Bronchial lymph node (tissue), 1 donor: ENCODE data around the genes HTR7 and PPP1R3C.

GRCh38 chr10:90857459-90858494, at the start of gene HTR7:
HTR7 (minus strand) TSS chr10:90858039.
- PRO-cap: unidirectional peak, minus-strand start at chr10:90858088; unidirectional peak, minus-strand start at chr10:90858326

DNA sequence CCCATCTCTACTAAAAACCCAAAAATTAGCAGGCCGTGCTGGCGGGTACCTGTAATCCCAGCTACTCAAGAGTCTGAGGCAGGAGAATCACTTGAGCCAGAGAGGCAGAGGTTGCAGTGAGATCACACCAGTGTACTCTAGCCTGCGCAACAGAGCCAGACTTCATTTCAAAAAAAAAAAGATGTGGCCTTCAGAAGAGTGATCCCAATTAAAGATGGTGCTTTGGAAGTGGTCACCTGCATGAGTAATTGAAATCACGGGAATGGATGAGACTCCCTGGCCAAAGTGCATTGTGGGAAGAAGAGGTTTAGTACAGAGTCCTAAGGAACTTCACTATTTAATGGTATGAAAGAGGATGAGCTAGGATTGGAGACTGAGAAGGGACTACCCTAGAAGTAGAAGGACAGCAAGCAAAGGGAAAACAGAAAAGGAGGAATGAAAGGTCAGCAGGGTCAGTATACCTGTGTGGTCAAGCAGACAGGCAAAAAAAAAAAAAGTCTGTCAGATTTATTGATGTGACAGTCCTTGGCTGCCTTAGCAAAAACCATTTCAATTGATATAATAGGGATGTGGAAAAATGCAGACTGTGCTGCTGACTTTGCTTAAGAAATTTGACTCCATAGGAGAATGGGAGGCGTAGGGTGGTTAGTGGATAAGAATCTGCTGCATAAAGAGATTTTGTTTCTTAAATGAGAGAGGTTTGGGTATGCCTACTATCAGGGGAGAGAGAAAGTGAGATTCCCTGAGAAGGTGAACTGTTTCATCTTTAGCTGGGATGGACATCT, 5.6 kb downstream of the RPP30 start:
- PRO-cap: no peak

GRCh38 chr10:90915179-90916177, 5.4 kb downstream of the ANKRD1 start:
- PRO-cap: no peak

GRCh38 chr10:90983824-90984470, 63.1 kb upstream of the ANKRD1 start:
- PRO-cap: no peak

DNA sequence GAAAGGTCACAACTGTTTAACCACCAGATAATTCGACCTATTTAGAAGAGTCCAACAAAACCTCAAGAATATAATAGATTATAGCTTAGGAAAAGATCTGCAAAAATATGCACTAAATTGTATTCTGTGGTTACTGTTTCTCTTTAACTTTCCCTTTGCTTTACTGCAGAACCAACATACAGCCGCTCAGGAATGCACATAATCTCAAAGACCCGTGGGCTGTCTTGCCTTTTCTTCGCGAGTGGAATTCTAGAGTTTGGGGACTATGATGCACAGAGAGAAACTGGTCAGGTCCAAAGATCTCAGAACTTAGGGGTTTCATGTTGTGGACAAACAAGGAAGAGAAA, 75.0 kb downstream of the PCGF5 start:
- PRO-cap: no peak

DNA sequence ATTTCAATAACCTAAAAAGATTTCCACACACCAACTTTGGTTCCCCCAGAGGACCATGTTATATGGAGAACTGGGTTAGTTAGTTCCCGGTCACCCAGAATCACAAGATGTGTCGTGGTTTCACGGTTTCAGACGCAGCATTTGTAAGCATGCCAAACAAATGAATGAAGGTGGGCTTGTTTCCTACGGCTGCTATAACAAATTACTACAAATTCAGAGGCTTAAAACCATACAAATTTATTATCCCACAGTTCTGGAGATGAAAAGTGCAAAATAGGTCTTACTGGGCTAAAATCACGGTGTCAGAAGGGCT, 106.2 kb downstream of the PPP1R3C start:
- PRO-cap: unidirectional peak, plus-strand start at position 78 of the sequence

DNA sequence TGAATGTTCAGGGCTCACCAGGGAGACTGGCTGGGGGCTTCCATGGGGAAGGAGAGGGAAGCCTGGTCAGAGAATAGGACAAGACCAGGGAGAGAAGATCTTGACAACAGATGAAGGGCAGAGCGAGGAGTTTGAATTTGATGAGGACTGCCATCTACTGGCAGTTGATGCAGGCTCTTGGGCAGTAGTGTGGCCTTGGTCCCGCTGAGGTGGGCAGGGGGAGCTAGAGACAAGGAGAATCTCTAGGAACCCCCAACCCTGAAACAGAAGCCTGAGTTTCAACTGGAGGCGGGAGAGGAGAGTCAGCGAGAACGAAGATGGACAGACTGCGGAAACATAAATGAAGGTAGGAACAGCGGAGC, 81.0 kb downstream of the PPP1R3C start:
- PRO-cap: no peak

- PRO-cap: no peak
These were observed 76.3 kb downstream of the PPP1R3C start for GRCh38 chr10:91556554-91556915.

GRCh38 chr10:91563930-91564345, 68.9 kb downstream of the PPP1R3C start:
- PRO-cap: no peak

DNA sequence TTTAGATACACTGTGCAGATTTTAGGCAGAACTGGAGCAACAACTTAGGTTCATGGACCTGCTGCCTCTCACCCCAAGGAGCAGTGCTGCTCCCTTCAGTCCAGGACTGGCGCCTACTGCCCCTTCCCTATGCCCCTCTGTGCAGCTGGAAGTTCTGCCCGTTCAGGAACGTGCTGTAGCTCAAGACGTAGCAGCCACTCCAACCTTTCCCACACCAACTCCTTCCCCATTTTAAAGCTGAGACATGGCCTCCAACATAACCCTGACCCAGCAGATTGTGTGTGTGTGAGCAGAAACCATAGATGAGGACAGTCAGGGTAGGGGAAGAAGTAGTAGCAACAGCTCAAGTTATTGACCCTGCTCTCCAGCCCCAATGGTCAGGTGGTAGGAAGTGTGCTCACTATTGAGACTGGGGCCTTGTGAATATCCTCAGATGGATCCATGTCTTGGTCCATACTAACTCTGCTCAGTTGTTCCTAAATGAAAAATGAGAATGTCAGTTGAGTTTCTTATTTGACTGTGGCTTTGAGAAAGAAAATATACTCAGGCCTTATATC, 4.9 kb downstream of the PPP1R3C start:
- PRO-cap: no peak

DNA sequence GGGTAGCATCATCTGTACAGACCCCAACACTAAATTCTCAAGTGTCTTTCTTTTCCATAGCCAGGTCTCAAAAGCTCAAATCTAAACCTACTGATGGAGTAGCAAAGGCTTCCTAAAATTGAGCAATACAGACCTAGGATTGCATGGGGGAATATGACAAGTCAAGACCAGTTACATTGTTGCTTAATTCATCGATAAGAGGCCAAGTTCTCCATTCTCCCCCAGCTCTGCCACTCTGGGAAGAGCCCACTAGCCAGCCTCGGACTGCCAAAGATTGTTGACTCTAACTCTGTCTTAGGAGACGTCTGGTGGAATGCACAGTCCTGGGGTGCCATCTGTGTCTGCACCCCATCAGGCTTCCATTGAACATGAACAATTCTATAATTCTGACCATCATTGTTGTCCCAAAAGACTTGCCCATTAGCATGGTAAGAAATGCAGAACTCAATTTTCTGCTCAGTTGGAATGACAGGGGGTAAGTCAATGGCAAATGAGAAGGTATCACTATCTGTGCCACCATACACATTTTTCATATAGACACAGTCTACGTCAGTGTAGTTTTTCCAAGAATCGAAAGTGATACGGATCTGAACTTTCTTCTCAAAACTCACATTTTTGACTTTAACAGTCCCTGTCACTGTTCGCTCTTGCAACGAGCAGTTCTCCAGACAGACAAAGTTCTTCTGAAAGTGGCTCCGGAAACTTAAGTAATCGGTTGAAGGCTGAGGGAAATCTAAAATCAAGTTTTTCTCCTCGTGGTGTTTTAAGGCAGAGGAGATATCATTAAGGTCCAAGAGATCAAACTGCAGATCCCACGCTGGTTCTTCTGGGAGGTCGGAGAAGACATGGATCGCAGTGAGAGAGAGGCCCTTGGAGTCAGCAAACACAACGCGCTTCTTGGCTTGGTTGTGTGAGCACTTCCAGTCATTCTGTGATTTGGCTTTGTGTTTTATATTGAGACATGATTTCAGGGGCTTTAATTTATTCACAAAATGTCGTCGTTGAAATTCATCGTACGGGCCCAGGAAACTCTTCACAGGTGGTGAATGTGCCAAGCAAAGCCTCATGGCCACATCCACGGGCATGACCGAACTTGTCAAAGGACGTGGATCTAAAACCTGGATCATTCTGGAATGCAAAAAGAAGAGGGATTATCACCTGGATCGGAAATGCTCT, 2.7 kb downstream of the PPP1R3C start:
- PRO-cap: no peak

DNA sequence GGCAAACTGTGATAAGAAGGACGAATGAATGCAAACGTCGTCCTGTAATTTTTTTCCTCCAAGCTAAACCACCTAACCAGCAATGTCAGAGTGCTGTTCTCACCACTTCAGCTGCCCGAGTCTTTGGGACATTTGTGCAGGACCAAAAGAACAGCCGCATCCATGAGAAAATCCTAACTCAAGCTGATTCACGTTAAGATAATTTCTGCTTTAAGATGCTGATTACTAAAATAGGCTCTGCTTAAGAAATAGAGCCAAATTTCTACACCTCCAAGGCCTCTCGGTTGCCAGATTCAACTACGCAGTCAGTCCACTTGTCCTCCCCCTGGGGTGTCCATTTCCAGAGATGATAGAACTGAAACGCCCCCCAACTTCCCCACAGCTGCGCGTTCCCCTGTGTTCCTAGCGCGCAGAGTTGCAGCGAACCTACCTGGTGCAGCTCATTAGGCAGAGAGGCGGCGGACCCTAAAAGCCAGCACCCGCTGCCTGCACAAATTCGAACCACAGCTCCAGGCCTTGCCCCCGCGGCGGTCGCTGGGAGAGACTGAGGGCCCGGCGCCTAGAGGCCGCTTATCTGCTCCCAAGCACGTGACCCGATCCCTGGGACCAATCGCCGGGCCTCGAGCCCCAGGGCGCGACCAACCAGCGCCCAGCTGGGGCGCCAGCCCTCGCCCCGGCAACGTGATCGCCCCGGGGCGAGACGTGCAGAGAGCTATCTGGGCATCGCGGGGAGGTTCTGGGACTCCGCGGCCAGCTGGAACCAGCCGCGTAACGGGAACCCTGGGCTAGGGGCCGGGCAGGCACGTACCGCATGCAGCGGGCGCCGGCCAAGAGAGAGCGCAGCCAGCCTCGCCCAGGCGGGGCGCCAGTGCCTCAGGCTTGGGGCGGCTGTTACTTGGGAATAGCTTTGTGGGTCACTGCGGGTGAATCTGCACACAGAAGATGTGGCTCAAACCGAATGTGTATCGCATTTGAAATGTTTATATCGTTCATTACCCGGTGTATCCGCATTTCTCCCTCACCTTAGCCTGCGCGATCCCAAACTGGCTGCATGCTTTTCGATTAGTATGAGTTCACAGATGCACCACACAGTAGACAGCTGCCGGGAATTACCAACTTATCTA, at the start of gene PPP1R3C:
PPP1R3C (minus strand) TSS at position 546 of the 1,124 bp plus-strand sequence.
- PRO-cap: bidirectional peak, plus-strand start at position 741 of the sequence, minus-strand start at position 546 of the sequence

GRCh38 chr10:91712023-91712658, 79.3 kb upstream of the PPP1R3C start:
- PRO-cap: no peak

- PRO-cap: no peak
These were observed 10.0 kb downstream of the BTAF1 start for GRCh38 chr10:91933449-91934041.

DNA sequence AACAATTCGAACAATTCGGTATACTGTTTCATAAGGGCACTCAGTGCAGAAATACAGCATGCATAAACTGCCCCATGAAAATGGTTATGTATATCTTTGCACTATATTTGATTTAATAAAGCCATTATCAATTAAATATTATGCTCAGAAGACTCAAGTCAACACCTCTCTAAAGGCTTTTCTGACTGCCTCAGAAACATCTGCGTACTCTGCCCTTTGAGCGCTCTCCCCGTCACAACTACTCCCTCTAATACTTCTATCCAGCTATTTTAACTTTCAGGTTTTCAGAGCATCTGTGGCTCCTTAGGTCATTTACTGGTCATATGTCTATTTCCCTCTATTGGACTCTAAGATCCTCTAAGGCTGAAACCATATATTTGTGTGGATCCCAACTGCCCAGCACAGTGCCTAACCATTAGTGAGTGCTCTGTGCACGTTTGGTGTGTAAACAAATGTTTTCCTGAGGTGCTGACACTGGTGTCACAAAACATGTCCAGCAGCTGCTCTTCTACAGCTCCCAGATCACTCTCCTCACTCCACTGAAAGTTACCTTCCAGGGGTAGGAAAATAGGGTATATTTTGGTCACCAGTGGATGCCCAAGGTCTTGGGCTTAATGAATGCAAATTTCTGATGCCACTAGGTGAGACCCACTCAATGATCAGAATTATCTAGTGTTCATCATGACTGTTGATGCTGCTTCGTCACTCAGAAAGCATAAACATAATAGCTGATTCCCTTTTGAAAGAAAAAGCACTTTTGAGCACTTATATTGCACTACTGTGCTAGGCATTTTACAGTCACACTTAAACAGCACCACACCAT, 179.2 kb downstream of the BTAF1 start:
- PRO-cap: no peak

- PRO-cap: no peak
These were observed 168.0 kb downstream of the CPEB3 start for GRCh38 chr10:92122724-92123511.

GRCh38 chr10:92290039-92290813, 652 bp downstream of the CPEB3 start:
- PRO-cap: bidirectional peak, plus-strand start at chr10:92290589, minus-strand start at chr10:92290492

- PRO-cap: unidirectional peak, minus-strand start at chr10:92292282
These were observed 1.0 kb downstream of the MARCHF5 start for GRCh38 chr10:92291965-92292459.

GRCh38 chr10:92483381-92483714, 90.5 kb downstream of the IDE start:
- PRO-cap: no peak

- PRO-cap: unidirectional peak, plus-strand start at chr10:92573171
These were observed 779 bp downstream of the IDE start for GRCh38 chr10:92573024-92573604.